Transverse colon (tissue), 4 donors: ENCODE results near the gene NR2E3.

DNA sequence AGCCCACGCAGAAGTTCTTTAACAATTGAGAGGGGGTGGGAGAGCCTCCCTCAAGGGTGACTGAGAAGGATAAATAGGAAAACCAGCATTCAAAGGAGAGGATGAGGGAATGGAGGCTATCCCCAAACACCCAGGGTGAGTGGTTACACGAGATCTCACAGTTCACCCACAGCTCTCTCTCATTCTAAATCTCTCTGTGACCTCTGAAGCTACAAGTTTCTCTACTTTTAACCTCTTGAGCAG, 31.4 kb upstream of the UACA start:
- PRO-cap, result no peak
- RAMPAGE, long total RNA, 4 experiments, result no peak in any of the 4 experiments

DNA sequence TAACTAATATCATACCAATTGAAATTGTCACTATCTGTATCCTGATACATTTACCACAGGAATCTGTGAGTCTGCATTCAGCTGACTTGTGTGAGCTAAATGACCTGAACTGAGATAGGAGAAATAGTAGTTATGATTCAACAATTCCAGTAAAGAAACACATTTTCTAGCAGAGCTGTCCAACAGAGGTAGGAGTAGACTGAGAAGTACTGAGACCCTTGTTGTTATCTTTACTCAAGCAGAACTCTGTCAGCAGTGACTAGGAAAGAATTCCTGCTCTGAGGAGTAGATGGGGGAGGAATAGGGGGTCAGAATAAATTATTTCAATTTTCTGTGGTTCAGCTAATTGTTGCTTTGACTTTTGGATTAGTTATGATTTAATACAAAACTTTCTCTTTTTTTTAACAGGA, 66.3 kb upstream of the THSD4 start:
- PRO-cap, result no peak
- RAMPAGE, long total RNA, 4 experiments, result no peak in any of the 4 experiments

DNA sequence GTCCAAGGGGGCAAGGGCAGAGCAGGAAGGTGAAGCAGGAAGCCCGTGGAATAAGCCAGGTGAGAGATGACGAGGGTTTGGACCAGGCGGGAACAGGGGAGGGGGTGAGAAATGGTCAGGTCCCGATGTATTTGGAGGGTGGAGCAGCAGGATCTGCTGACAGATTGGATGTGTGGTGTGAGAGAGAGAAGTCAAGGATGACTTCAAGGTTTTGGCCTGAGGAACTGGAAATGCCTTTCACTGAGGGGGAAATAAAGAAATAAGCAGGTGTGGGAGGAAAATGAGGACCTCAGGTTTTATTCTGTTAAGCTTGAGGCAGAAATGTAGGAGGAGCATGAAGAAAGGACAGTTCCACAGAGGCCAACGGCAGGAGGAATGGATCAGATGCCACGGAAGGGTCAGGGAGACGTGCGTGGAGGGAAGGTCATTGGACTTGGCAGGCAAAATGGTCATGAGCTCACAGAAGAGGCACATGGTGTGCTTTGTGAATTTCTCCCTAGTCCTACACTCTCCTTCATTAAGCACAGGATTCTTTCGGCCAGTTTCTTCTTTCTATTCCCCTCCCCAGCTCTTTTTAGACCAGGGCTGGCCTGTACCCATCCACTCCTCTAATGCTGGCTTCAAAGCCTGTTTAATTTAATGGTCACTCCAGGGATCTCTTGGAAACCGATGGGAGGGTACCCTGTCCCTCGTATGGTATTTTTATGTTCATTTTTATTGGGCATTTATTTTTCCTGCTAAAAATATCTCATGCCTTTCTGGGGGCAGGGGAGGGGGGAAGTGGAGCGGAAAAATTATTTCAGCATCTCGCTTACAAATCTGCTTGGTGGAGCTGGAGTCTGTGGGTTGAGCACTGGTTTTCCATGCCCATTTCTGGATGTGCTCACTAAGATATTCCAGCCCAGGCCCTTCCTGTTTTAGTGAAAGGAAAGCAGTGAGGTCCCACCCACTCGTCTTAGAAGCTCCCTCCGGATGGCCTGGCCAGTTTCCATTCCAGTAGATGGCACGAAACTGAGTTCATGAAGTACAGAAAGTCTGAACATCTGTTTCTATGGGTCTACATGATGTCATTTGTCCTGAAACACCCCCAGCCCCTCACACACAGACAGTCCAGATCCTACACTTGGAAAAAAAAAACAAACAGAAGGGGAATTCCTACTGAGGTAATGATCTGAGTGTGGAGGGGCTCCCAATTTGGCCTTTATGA, 32.3 kb upstream of the THSD4 start:
- PRO-cap, result no peak
- RAMPAGE, long total RNA, 4 experiments, result no peak in any of the 4 experiments

DNA sequence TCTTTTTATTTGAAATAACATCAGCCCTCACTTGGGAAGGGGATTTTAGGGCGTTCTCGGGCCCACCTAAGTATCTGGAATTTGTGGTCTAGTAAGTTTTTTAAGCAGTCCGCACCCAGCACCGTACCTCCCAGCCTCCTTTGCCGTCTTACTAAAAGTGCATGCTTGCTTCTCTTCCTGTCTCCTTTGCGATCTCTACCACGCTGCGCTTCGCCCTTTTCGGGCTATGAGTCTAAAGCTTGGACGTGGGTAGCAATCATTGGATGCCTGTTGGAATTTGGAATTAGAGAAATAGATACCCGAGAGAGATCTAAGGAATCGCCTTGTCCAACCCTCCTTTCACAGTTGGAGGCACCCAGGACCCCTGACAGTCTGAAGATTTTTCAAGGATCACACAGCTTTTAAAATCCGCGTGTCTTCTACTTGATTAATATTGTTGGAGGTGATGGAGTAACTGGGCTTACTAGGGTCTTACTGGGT, 1.2 kb downstream of the THSD4 start:
- PRO-cap, result bidirectional peak, plus-strand start at position 178 of the sequence, minus-strand start outside the sequence
- RAMPAGE, long total RNA, 4 experiments, result no peak in any of the 4 experiments

- PRO-cap, result no peak
- RAMPAGE, long total RNA, 4 experiments, result no peak in any of the 4 experiments
These were observed 14.4 kb downstream of the THSD4 start for GRCh38 chr15:71129487-71130282.

- PRO-cap, result no peak
- RAMPAGE, long total RNA, 4 experiments, result no peak in any of the 4 experiments
These were observed 18.9 kb downstream of the THSD4 start for GRCh38 chr15:71134027-71134616.

DNA sequence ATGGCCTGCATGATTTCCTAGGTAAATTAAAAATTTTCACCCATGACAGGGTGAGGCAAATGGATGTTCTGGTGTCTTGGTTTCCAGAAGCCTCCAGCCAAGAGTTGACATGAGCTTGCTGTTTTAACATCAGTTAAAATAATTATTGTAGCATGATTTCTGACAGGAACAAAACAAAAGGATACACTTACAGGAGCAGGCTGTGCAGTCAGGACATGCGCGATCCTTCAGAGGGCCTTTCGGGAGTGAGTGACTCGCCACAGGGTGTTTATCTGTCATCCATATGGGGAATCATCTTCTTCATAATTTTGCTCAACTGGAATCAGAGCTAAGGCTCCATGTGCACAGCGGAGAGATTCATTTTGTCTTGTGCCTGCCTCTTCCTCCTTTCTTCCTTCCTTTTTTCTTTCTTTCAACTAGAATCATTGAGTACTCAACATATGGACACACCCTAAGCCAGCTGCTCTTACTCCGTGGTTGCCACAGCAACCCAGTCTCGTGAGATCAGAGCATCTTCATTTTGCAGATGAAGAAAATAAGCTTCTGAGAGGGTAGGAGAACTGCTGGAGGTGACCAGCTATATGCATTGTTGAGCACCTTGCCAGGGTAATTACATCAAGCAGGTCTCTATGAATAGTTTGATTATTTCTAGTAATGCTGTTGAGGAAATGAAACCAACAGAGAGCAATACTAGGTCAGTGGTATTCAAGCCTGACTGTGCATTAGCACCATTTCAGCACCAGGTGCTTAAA, 73.5 kb downstream of the THSD4 start:
- PRO-cap, result no peak
- RAMPAGE, long total RNA, 4 experiments, result no peak in any of the 4 experiments

GRCh38 chr15:71279198-71280467, 164.4 kb downstream of the THSD4 start:
- PRO-cap, result no peak
- RAMPAGE, long total RNA, 4 experiments, result start-site peak on the plus strand in 1 of 4 experiments, at chr15:71279523-71280180 at its widest, 5 to 11 reads per replicate

DNA sequence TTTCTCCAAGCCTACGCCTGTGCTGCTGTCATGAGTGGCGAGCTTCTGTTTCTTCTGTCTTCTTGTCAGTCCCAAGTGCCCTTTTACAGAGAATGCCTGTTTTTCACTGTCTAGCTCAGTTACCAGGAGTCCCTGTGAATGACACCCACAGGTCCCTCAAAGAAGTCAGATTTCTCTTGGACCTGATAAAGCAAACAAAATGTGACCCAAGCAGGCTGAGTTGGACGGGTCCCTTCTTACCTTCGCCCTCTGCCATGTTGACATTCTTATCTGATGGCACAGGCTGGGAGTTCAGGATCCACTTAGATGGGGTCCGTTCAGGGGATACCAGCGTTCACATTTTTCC, 178.9 kb downstream of the THSD4 start:
- PRO-cap, result no peak
- RAMPAGE, long total RNA, 4 experiments, result no peak in any of the 4 experiments

DNA sequence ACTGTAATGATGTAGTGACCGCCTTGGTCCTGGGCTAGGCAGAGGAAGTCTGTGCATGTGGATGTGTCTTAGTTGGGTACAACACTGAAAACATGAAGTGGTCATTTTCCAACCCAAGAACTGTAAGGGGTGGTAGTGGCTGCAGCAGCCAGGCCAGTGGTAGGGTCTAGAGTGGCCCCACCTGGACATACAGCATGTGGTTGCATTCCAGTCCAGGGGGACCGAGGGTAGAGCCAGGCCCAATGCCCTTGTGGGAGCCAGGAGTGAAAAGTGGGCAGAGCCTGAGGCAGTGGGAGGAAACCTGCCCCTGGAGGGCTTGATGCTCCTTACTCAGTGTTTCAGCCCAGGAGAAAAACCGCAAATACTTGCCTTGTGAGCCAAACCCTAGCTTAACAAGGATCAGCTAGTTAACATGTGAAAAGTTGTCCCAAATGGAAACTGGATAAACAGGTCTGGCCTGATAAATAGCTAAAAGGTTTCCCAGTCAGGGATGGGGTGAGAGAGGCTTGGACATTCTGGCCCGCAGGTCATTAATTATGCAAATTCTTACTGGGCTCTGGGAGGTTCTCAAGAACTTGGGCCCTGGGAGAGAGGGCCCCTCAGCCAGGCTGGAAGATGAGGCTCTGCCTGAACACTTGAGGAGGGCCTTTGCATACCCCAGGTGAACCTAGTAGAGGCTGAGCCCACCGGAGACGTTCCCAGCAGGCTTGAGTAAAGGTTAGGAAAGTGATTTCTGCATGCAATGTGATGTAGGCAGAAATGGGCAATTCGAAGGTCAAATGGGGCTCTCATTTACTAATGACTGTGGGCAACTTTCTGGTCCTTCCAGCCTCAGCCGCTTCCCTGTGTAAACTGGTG, 222.0 kb downstream of the THSD4 start:
- PRO-cap, result no peak
- RAMPAGE, long total RNA, 4 experiments, result start-site peak on the plus strand in 1 of 4 experiments, centred at position 182 of the sequence, 6 reads per replicate

DNA sequence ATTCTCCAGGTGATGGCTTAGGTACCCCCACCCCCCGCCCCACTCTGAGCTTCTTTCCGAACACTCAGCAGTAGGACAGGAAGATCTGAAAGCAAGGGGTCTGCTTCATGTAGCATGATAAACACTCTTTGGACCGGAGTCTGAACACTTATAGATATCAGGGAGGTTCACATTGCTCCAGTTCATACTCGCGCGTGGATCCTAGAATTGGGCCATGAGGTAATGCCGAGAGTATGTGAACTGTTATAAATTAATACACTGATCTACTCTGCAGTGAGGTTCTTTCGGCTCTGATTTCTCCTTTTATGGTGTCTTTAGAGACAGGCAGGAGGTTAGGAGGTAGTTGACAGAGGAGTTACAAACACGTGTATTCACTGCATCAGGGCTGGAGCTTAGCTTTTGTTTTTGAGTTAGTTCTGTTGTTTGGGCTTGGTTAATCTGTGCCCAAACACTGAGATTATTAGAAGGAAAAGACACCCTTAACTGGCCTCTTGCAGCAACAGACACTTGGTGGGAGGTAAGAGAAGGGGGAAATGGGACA, 223.0 kb downstream of the THSD4 start:
- PRO-cap, result no peak
- RAMPAGE, long total RNA, 4 experiments, result no peak in any of the 4 experiments

GRCh38 chr15:71414757-71415397, 299.6 kb downstream of the THSD4 start:
- PRO-cap, result no peak
- RAMPAGE, long total RNA, 4 experiments, result no peak in any of the 4 experiments

DNA sequence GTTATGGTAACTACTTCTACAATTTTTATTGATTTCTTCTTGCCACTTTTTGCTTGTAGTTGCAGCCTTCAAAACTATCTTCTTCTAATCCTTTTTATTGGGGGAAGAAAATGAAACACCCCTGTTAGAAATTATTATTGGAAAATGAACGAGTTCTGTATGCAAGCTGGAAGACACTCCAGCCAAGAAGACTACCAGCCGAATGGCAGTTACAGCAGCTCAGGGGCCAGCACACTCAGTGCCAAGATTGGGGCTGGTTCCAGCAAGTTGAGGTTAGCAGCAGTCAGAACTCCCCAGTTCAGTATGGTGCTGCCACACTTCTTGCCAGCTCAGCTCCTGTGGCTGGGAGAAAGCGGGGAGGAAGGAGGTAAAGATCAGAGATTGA, 280.3 kb upstream of the NR2E3 start:
- PRO-cap, result no peak
- RAMPAGE, long total RNA, 4 experiments, result start-site peak on the plus strand in 2 of 4 experiments, centred at positions 183 to 224 of the sequence, 5 to 6 reads per replicate

GRCh38 chr15:71611551-71611993, 198.8 kb upstream of the NR2E3 start:
- PRO-cap, result no peak
- RAMPAGE, long total RNA, 4 experiments, result start-site peak on the plus strand in 1 of 4 experiments, at chr15:71611514-71612023 at its widest, 6 reads per replicate

DNA sequence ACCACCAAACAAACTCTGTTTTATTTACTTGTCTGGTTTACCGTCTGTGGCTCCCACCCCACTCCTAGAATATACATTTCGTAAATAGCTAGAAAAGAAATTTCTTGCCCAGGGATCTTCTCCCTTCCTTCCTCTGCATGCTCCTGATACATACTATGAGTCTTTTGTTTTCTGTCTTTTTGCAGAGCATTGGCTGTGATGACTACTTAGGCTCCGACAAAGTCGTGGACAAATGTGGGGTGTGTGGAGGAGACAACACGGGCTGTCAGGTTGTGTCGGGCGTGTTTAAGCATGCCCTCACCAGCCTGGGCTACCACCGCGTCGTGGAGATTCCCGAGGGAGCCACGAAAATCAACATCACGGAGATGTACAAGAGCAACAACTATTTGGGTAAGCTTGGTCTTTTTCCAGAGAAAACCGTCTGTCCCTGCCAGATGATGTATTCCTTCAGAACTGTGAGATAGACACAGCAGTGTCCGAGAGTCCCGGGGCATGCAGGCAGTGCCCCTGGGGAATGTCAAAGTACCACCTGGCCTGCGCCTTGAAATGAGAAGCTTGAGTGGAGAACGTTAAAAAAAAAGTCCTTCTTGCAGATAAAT, 149.9 kb upstream of the NR2E3 start:
- PRO-cap, result no peak
- RAMPAGE, long total RNA, 4 experiments, result start-site peak on the plus strand in 1 of 4 experiments, centred at position 448 of the sequence, 19 reads per replicate

DNA sequence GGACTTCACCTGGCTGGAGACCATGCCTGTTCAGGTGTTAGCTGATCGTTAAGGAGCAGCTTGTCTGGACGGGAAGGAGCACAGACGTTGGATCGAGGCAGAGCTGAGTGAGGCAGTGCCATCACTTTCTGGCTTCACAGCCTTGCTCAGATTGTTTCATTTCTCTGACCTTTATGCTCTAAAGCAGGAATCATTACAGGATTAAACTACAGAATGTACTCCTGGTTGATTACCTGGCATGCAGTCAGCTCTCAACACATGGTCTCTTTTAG, 119.0 kb upstream of the NR2E3 start:
- PRO-cap, result no peak
- RAMPAGE, long total RNA, 4 experiments, result start-site peak on the minus strand in 1 of 4 experiments, centred at position 113 of the sequence, 6 reads per replicate

- PRO-cap, result no peak
- RAMPAGE, long total RNA, 4 experiments, result no peak in any of the 4 experiments
These were observed 77.9 kb upstream of the NR2E3 start for GRCh38 chr15:71732503-71732756.

DNA sequence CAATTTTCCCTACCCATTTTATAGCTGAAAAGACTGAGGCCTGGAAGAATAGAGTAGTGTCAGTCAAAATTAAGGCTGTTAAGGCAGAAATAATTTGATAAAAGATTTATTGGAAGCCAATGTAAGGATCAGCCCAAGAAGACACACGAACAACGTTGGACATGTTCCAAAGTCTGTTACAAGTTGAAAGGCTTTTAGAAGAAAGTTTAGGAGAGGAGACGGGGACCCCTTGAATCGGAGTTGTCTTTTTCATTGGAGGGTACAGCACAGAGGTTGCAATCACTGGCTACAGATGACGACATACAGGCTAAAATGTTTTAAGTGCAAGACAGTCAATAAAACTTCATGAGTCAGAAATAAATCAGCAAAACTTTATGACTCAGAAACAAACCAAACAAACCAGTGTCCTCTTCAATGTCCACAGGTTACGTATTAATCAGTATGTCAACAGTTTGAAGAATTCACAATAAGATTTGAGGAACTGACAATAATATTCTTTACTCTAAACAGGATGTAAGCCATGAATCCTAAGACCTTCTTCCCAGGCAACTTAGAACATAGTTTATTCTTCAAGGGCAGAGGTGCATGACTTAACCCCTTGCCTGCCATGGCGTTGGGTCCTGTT, 62.9 kb upstream of the NR2E3 start:
- PRO-cap, result no peak
- RAMPAGE, long total RNA, 4 experiments, result no peak in any of the 4 experiments

GRCh38 chr15:71810203-71810816, at the start of gene NR2E3:
TSS of gene NR2E3 (plus strand) at chr15:71810554.
- PRO-cap, result no peak
- RAMPAGE, long total RNA, 4 experiments, result no peak in any of the 4 experiments

DNA sequence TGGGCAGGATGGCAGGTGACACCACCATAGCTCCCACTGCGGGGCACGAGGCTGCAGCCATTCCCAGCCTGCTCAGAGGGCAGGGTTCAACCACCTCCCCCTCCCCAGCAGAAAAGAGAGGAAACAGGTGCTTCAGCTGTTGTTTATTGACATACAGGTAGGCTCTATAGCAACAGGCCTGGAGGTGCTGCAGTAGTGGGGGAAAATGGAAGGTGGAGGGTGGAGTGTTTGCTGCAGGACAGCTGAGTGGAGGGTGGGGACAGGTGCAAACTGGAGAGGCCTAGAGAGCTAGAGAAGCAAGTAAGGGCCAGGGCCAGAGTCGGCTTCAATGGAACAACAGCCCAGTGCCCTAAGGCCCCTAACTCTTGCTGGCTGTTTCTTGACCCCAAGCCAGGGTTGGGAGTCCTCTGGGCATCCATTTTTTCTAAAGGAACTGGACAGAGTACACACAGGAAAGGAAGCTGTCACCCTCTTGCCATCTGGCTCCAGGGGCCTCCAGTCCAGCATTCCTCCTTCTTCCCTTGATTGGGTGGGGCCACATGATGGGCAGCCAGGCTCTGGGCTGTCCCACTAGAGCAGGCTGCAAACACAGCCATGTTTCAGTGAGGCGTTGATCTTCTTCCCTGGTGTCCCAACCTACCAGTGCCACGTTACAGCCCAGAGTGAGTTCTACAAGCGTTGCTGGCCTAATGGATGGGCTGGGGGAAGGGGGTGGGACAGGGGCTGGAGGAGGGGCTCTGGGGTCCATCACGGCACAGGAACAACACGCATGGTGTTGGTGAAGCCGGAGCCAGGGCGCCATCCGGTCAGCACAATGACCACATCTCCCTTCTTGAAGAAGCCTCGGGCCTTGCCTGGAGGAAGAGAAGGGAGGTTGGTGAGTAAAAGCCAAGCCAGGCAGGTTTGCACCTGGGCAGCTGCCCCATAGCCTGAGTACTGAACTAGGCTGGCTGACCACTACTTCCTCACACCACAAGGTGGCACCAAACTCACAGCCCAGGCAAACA, 1.6 kb upstream of the GRAMD2A start:
- PRO-cap, result no peak
- RAMPAGE, long total RNA, 4 experiments, result no peak in any of the 4 experiments